Kidney (tissue), 2 donors: ENCODE results near the gene LHFPL5.

DNA sequence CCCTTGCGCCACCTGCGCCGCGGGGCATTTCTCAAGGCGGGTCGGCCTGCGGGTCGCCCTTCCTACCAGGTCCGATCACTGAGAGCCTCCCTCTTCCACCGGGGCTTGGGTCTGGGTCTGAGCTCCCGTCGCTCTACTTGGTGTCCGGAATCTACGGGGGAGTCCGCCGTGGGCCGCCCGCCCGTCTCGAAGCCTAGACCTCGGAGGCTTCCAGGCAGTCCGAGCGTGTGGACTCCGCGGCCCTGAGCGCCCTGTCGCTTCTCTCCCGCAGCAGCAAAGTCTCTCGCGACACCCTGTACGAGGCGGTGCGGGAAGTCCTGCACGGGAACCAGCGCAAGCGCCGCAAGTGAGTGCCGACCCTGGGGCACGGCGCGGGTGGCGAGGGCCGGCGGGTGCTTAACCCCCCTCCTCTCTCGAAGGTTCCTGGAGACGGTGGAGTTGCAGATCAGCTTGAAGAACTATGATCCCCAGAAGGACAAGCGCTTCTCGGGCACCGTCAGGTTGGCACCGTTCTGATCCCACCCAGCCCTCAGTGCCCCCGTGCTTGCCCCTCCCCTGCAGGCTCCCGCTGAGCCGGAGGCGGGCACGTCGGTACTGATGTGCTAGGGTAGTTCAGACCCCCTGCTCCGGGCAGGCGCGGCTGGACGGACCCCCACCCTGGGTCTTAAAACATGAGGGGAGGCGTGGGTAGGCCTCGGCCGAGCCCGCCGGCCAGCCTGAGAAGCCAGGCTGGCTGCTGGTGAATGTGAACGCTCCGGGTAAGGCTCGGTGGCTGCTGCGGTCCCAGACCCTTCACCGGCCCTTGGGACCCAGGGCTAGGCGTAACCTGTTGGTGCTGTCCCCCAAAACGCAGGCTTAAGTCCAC is 559 bp downstream of the RPL10A start:
- PRO-cap: bidirectional peak, plus-strand start at position 217 of the sequence, minus-strand start at position 287 of the sequence
- RRBS: 4% methylated on average over 22 of the region's 72 CpGs

- PRO-cap: unidirectional peak, minus-strand start at chr6:35575271
- RRBS: no CpG with 5 or more reads among the region's 2 CpGs
These were observed 62.3 kb upstream of the TULP1 start for GRCh38 chr6:35574978-35575358.

- PRO-cap: no peak
- RRBS: no CpG with 5 or more reads among the region's 1 CpG
These were observed 87.8 kb upstream of the TULP1 start for GRCh38 chr6:35600461-35600858.

DNA sequence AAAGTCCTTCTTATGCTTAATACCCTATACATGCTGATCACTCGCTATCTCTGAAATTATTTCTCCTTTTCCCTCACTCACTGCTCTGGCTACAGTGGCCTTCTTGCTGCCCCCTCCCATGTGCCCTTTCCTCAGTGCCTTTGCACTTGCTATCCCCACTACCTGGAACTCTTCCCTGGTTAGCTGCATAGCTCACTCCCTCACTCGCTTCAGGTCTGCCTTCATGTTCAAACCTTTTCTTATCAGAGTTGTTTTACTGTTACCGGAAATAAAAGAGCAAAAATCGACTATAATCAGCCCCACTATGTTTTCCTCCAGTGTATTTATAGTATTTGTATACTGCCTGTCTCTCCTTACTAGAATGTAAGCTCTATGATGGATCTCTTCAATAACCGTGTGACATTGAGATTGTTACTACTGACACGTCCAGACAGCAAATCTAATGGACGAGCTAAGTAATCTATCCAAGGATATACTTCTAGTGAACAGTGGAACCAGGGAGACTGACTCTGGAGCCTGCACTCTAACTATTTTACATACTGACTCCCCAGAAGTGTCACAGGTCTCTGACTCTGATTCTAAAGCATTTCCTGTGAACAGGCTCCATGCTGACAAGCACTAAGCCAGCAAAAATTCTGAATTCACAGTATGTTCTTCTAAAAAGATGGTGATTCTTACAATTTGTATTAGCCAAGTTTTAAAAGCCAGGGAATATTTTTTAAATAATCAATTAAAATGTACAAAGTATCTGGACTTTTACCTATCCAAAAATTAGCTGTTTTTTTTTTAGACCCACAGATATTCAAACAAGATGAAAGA is 25.0 kb downstream of the FKBP5 start:
- PRO-cap: no peak
- RRBS: no CpG with 5 or more reads among the region's 7 CpGs

DNA sequence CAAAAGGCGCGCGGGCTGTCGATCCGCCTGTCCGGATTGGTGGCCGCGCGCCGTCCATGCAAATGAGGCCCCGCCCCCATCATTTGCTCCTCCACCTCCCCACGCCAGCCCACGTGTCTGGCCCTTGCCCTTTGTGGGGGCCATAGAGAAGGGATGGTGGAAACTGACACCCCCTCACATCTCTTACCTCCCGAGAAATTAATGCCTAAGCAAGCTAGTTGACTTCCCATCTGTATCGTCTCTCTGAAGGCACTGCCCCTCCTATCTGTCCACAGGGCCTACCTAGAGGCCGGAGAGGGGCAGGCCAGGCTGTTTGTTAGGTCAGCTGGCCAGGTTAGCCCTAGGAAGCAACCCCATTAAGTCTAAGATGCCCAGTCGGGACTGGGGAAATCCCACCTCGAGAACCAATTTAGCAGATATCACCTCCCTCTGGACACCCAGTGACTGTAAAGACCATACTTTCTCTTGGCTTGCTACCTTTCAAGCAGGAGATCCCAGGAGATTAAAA is 366 bp upstream of the FKBP5 start:
- PRO-cap: bidirectional peak, plus-strand start at position 143 of the sequence, minus-strand start outside the sequence
- RRBS: 4% methylated on average over 6 of the region's 18 CpGs

GRCh38 chr6:35724054-35724670 is 12.7 kb upstream of the ARMC12 start:
- PRO-cap: no peak
- RRBS: no CpG with 5 or more reads among the region's 5 CpGs

- PRO-cap: no peak
- RRBS: no CpG with 5 or more reads among the region's 5 CpGs
These were observed 8.0 kb upstream of the ARMC12 start for GRCh38 chr6:35728855-35729235.

DNA sequence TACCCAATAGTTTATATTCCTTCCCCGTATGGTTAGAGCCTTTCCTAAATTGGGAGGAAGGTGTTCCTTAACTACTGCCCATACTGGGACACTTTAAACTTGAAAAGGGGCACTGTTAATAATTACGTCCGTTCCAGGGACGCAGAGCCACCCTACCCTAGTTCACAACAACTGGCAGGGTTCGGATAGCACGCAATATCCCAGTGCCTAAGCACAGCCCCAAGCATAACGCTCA is 5.8 kb upstream of the ARMC12 start:
- PRO-cap: no peak
- RRBS: no CpG with 5 or more reads among the region's 7 CpGs

GRCh38 chr6:35805188-35805646 is at the start of gene LHFPL5:
TSS of gene LHFPL5 (plus strand) at chr6:35805352.
- PRO-cap: no peak
- RRBS: 2% methylated on average over 10 of the region's 30 CpGs

GRCh38 chr6:36019343-36019542 is 5.2 kb downstream of the SLC26A8 start:
- PRO-cap: no peak
- RRBS: no CpG with 5 or more reads among the region's 7 CpGs

DNA sequence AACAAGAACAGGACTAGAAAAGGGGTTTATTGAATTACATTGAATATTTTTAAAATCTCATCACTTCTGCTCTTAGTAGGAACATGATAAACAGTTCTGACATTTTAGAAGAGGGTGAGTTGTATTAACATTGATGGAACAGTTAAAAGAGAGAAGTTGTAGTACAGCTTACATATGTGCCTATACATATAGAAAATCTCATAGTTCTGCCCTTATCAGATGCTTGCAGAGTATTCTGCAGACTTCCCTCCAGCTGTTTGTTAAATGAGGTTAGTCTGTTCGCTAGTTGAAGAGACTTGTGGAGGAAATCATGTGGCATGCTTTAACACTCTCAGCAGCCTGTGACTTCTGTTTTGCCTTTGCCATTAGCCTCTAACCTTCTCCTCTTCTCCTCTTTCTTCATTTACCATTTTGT is 31.1 kb upstream of the MAPK13 start:
- PRO-cap: no peak
- RRBS: no CpG with 5 or more reads among the region's 1 CpG

DNA sequence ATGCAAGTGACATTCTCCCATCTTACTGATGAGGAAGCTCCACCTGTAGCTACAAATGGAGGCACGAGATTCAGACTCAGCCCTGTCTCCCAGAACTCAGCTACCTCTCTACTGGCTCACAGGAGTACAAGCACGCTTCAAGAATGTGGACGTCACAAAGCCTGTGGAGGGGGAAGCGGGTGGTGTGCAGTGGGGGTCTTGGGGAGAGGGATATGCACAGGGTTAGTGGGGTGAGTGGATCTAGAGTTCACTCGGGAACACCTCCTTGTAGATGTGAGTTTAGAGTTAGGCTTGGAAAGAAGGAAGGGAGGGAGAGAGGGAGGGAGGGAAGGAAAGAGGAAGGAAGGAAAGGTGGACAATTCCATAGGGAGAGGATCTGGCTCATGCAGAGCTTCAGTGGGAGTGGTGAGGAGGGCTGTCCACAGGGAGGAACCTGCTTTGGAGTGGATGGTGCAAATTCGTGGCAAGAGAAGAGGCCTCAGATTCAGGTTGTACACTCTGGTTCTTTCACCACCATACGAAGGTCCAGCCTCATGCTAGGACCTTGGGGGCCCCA is 7.4 kb upstream of the MAPK13 start:
- PRO-cap: no peak
- RRBS: no CpG with 5 or more reads among the region's 7 CpGs

GRCh38 chr6:36126673-36127491 is 3.4 kb upstream of the MAPK13 start:
- PRO-cap: no peak
- RRBS: no CpG with 5 or more reads among the region's 9 CpGs

- PRO-cap: no peak
- RRBS: 14% methylated on average over 12 of the region's 16 CpGs
These were observed 799 bp downstream of the MAPK13 start for GRCh38 chr6:36131192-36131431.

GRCh38 chr6:36345549-36346318 is 9.0 kb upstream of the BNIP5 start:
- PRO-cap: no peak
- RRBS: no CpG with 5 or more reads among the region's 14 CpGs

GRCh38 chr6:36439642-36440024 is 3.0 kb downstream of the PXT1 start:
- PRO-cap: no peak
- RRBS: no CpG with 5 or more reads among the region's 4 CpGs

GRCh38 chr6:36599906-36600263 is 5.7 kb downstream of the SRSF3 start:
- PRO-cap: no peak
- RRBS: no CpG with 5 or more reads among the region's 12 CpGs

- PRO-cap: no peak
- RRBS: no CpG with 5 or more reads among the region's 4 CpGs
These were observed 9.1 kb downstream of the SRSF3 start for GRCh38 chr6:36602840-36604037.

DNA sequence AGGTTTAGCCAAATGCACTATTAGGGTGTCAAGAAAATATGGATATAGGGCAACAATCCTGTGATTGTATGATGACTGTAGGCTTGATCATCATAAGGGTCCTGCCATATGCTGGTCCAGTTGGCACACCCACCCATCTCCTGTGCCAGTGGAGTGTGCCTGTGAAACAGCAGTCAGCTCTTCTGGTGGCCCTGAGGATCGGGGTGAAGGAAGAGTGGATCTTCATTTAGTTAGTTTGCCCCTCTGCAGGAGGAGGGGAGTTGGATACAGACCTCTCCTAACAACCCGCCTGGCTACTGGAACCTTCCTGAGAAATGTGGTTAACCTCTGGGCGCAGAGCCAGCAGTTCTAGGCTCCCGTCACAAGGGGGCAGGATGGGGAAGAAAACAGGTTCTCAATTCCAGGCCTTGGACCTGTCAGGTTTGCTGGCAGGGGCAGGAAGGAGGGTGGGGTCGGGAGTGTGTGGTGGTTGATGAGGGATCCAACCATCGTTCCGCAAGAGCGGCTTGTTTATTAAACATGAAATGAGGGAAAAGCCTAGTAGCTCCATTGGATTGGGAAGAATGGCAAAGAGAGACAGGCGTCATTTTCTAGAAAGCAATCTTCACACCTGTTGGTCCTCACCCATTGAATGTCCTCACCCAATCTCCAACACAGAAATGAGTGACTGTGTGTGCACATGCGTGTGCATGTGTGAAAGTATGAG is 29.2 kb downstream of the SRSF3 start:
- PRO-cap: no peak
- RRBS: no CpG with 5 or more reads among the region's 10 CpGs

- PRO-cap: no peak
- RRBS: no CpG with 5 or more reads among the region's 7 CpGs
These were observed 29.8 kb downstream of the SRSF3 start for GRCh38 chr6:36623956-36624289.